Temporal lobe (tissue), 2 donors: ENCODE measurements around a stretch of chr5.

GRCh38 chr5:157203385-157203885 is 22.8 kb downstream of the ITK start:
- RAMPAGE, long total RNA, result no peak

DNA sequence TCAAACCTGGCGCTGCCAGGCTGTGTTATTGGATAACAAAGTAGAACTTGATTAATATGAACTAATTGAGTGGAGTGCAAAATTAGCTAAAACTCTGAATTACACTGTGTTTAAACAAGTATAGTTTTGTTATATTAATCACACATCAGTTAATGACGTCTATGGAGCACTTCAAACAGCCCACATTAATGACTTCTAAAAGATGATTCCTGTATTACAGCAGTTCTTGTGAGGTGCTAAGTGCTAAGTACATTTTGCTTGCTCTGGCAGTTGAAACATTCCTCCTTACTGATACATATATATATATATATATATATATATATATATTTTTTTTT is 32.3 kb upstream of the CYFIP2 start:
- RAMPAGE, long total RNA, result no peak

- RAMPAGE, long total RNA, result no peak
Measured at GRCh38 chr5:157269750-157270016, 3.8 kb downstream of the CYFIP2 start.

DNA sequence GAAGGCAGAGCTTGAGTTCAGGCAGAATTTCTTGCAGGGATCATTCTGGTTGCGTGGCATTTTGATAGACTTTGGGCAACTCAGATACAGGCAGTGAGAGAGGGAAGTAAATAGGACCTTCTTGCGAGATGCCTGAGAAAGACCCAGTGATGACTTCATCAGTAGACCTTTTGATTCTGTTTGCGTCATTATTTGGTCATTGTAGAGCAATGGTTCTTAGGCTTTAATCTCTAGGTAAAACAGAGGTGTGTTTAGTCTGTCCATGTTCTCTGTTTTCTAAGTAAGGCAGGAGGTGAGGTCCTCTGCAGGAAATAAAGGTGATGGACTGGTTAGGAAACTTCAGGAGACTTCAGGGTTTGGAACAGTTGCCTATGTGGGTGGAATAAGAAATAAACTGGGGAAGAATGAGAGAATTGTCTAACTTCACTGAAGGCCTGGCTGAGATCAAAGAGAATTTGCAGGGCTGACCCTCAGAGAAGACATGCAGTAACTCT is 4.1 kb downstream of the CYFIP2 start:
- RAMPAGE, long total RNA, result no peak

DNA sequence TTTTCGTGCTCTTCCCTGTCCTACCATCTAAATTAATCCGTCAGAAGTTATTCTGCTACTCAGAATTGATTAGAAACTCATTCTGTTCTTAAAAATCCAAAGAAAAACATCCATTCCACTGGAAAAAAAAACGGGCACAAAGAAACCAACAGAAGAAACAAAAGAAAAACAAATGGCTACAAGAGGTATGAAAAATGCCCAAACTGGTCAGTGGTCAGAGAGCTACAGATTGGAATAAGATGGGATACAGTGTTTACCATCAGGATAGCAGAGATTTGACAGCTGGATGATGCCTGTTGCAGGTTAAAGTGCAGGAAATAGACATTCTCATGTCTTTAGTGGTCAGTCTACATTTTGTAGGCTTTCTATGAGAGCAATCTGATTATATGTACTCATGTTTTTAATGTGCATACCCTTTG is 30.3 kb downstream of the FNDC9 start:
- RAMPAGE, long total RNA, result no peak

- RAMPAGE, long total RNA, result no peak
Measured at GRCh38 chr5:157500046-157500421, 40.0 kb downstream of the NIPAL4 start.

GRCh38 chr5:157511412-157512592 is 51.8 kb downstream of the NIPAL4 start:
- RAMPAGE, long total RNA, result no peak

- RAMPAGE, long total RNA, result no peak
Measured at GRCh38 chr5:157515910-157516544, 56.0 kb downstream of the NIPAL4 start.

GRCh38 chr5:157544468-157545085 is 31.0 kb downstream of the ADAM19 start:
- RAMPAGE, long total RNA, result no peak

GRCh38 chr5:157563727-157564765 is 11.5 kb downstream of the ADAM19 start:
- RAMPAGE, long total RNA, result no peak

DNA sequence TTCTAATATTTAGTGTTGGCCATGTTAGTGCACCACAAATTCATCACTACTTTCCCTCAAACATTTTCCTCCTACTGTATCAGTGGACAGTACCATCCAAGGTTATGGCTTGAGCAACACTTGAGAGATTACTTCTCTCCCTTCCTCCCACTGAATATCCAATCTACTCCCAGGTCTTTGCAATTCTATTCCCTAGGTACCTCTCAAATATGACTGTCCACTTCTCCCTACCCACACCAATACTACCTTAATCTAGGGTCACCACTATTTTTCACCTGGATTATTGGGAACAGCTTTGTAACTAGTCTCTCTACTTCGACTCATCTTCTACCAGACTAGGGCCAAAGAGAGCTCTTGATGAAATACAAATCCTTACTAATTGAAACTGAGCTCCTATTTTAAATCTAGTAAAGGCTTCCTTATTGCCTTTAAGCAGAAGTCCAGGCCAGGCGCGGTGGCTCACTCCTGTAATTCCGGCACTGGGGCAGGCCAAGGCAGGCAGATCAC is 26.3 kb downstream of the CLINT1 start:
- RAMPAGE, long total RNA, result no peak

GRCh38 chr5:157857800-157858175 is 1.2 kb downstream of the CLINT1 start:
- RAMPAGE, long total RNA, result no peak

GRCh38 chr5:157861166-157861635 is 2.3 kb upstream of the CLINT1 start:
- RAMPAGE, long total RNA, result no peak

- RAMPAGE, long total RNA, result no peak
Measured at GRCh38 chr5:158421436-158421778, 562.5 kb upstream of the CLINT1 start.

- RAMPAGE, long total RNA, result no peak
Measured at GRCh38 chr5:158431800-158432217, 572.9 kb upstream of the CLINT1 start.

DNA sequence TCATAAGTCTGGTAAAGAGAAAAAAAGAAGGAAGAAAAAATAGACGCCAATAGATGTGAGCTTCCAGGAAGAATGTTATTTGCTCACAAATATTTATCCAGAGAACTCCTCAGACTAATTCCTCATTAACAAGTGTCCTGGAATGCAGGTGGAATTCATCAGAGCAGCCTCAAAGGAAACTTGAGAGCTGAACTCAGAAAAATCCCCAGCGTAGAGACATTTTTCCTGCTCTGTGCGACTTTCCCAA is 616.3 kb downstream of the EBF1 start:
- RAMPAGE, long total RNA, result no peak

GRCh38 chr5:158676993-158677580 is 422.6 kb downstream of the EBF1 start:
- RAMPAGE, long total RNA, result no peak

DNA sequence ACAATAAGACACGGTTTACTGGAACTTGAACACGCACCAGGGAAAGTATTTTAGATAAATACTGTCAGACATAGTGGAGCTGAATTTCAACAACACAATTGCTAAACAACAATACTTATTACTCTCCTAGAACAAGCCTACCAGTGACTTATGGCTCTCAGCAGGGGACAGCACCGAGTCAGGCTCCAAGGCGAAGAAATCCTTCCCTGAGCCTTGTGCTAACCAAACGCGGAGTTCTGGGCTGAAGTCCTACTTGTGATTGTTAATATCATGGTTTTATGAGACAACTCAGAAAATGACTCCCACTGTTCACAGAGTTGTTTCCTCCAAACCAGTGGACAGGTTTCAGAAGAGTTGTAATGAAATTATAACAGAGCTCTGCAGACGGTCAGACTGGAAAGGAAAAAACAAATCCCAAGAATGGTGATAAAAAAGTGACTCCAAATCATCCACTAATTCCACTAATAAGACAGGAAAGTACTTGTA is 359.6 kb downstream of the EBF1 start:
- RAMPAGE, long total RNA, result no peak

- RAMPAGE, long total RNA, result no peak
Measured at GRCh38 chr5:158812074-158812984, 287.4 kb downstream of the EBF1 start.

DNA sequence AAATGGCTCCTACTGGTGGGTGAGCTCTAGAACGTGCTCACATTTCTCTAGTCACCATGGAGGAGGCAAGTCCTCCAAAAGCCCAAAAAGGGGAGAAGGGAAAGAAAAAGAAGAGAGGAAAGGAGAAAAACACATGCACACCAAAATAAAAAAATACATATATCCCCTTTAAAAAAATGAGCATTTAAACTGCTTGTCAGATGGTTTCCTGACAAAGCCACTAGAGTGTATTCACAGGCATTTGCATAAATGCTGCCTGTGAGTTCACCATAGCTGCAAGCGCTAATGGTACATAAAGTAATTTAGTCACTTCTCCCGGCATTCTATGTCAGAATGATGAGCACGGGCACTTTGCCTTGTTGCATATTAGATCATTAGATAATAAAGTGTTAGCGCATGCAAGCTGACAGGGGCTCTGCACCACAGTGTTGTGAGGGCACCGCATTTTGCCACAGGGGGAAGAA is 280.7 kb downstream of the EBF1 start:
- RAMPAGE, long total RNA, result no peak